M059J (cell line): ENCODE measurements around the genes RNF44 and HK3.

- RAMPAGE, long total RNA: no peak
Measured at GRCh38 chr5:175690939-175691545, 33.2 kb downstream of the HRH2 start.

DNA sequence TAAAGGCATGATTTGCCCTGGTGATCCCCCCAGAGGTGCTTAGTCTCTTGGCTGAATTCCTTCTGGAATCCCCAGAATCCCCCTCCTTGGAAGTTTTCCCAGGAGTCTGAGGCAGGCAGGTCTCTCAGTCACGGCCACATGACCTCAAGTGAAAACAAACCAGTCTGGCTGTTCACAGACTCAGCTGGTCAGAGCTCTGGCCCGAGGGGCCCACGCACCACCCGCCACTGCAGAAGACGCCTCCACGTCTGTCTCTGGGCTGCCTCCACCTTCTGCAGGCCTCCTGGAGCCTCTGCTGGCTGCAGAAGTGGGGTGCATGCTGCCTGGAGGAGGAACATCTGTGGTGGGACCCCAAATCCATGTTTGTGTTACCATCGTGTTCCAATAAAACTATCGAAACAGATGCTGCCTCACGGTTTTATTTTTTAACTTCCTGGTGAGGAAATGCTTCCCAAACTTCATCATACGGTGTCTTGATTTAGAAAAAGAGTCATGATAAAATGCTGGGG is 52.5 kb downstream of the HRH2 start:
- RAMPAGE, long total RNA: no peak

DNA sequence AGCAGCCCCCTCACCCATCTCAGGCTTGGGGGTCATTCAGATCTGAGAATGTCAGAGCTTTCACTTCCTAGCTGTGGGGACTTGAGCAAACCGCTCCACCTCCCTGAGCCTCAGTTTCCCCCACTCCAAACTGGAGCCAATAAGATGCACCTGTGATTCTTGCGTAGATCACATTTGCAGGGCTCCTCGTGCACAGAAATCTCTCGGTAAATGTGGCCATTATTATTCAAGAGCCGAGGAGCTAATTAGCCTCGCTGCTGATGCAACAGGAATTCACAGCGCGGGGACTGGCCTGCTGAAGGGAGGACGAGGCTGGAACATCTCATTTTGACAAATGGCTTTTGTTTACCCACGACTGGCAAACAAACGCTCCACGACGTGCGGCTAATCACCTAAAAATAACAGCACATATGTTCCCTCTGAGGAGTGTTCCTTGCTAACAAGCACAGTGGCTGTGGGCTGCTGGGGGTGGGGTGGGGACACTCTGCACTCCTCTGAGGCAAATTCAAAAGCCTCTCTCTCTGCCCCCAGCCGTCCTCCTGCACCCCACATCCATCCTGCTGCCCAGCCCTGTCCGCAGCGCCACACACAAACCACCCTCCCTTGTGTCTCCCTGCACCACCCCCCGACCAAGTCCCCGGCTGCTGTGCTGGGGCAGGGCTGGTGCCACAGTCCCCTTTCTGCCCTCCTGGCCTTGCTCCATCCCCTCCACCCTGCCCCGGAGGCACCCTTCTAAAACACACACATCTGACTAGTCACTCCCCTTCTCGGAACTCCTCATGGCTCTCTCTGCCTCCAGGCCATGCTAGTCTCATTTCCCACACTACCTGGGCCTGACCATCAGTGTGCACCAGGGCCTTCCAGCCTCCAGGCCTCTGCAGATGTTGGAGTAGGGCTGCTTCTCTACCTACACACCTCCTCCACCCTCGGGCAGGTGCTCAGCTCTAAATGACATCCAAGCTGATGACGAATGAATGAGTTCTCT is 36.9 kb downstream of the CPLX2 start:
- RAMPAGE, long total RNA: no peak

DNA sequence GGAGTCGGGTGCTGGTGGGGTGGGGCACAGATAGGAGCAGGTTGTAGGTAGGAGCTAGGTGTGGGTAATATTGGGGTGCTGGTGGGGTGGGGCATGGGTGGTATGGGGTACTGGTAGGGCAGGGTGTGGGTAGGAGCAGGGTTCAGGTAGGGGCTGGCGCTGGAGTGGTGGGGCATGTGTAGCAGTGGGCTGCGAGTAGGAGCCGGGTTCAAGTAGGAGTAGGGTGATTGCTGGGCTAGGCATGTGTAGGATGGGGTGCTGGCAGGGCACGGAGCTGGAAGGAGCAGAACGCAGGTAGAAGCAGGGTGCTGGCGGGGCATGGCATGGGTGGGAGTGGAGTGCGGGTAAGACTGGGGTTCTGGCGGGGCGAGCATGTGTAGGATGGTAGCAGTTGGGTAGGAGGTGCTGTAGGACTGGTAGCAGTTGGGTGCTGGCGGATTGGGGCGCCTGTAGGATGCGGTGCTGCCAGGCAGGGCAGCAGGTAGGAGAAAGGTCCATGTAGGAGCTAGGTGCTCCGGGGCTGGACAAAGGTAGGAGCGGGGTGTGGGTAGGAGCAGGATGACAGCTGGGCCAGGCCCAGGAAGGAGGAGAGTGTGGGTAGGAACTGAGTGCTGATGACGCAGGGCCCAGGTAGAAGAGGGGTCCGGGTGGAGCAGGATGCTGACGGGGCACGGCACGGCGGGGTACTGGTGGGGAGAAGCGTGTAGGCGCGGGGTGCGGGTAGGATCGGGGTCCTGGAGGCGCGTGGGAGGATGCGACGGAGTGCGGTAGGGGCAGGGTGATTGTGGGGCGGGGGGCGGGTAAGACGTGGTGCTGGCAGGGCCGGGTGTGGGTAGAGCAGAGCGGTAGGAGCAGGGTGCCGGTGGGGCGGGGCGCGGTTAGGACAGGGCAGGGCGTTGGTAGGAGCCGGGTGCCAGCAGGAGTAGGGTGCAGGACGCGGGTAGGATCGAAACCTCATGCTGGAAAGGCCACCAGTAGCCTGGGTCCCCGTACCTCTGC is 105.4 kb upstream of the SIMC1 start:
- RAMPAGE, long total RNA: no peak

- RAMPAGE, long total RNA: no peak
Measured at GRCh38 chr5:176180620-176181259, 57.5 kb upstream of the SIMC1 start.

GRCh38 chr5:176534544-176535272 is 2.5 kb downstream of the RNF44 start:
- RAMPAGE, long total RNA: no peak

- RAMPAGE, long total RNA: no peak
Measured at GRCh38 chr5:176536815-176537673, at the start of gene RNF44. Gene RNF44 (minus strand): TSS chr5:176537402.

GRCh38 chr5:176549705-176550384 is 703 bp downstream of the CDHR2 start:
- RAMPAGE, long total RNA: no peak

GRCh38 chr5:176596266-176597591 is 13.2 kb downstream of the GPRIN1 start:
- RAMPAGE, long total RNA: no peak

DNA sequence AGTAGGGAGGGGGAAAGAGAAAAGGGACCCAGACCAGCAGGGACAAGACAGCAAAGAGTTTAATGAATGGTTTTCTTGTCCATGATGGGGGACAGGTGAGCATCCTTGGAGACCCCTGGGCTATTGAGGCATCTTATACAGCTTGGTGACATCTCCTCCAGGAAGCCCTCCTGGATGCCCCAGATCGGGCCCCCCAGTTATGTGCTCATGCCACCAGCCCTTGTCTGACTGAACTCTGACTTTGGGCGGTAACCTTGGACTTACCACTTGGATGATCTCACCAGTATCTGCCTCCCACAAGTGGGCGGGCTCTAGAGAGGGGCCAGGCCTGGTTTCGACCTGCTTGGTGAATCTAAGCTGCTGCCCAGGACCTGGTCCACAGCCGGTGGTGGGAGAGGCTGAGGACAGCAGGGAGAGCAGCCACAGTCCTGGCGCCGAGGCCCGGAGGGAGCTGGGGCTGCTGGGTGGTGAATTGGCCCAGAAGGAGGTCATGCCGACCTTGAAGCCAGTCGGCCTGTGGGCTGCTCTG is 36.1 kb downstream of the UNC5A start:
- RAMPAGE, long total RNA: no peak

DNA sequence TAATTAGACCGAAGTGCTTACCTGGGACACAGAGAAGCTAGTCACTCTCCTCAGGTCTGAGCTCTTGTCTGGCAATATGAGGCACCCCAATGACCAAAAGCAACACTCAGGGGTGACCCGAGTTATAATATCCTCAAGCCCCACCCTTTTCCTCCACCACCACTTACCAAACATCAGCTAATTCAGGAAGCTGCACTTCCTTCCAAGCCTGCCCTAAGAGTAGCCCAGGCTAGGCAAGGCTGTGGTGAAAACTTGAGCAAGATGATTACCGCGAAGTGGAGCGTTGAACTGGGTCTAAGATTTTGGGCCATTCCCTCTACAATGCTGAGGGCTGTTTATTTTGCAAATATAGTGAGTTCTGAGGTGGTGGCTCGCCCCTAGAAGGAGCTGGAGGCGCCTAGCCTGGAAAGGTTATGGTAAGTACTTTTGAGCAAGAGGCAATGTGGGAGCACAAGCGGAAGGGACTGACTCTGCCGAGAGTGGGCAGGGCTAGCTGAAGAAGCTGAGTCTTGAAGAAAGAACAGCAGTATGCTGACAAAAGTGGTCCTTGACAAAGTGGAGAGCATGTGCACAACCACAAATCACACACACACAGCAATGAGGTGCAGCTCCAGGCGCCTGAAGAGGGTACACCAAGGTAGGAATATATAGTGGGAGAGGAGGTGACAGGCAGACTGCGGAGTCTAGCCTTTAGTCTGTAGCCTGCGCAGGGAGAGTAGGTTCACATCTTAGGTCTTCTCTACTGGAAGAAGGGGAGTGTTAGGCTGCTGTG is at the start of gene HK3:
Gene HK3 (minus strand): TSS at position 101 of the 772 bp plus-strand sequence.
- RAMPAGE, long total RNA: no peak

GRCh38 chr5:177087681-177088061 is 956 bp downstream of the FGFR4 start:
- RAMPAGE, long total RNA: no peak

- RAMPAGE, long total RNA: no peak
Measured at GRCh38 chr5:177209520-177210012, 76.0 kb downstream of the NSD1 start.

- RAMPAGE, long total RNA: no peak
Measured at GRCh38 chr5:177301765-177302324, 1.7 kb downstream of the RAB24 start.

GRCh38 chr5:177338978-177339913 is 12.2 kb downstream of the LMAN2 start:
- RAMPAGE, long total RNA: no peak

DNA sequence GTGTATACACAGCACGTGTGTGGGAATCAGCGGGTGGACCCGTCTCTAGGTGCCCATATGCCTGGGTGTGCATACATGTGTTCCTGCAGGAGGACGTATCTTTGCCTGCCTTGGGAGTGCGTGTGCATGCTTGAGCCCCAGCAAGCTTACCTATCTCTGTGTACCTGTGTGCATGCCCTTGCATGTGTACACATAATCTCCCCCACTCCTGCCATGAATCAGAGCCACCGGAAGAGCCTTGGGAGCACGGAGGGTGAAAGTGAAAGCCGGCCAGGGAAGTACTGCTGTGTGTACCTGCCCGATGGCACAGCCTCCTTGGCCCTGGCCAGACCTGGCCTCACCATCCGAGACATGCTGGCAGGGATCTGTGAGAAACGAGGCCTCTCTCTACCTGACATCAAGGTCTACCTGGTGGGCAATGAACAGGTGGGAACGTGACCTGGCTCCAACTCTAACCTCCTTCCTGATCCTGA is 10.8 kb downstream of the RGS14 start:
- RAMPAGE, long total RNA: no peak

GRCh38 chr5:177437929-177439278 is 8.2 kb upstream of the PRR7 start:
- RAMPAGE, long total RNA: no peak

- RAMPAGE, long total RNA: no peak
Measured at GRCh38 chr5:177447488-177448371, 1.1 kb downstream of the PRR7 start.

DNA sequence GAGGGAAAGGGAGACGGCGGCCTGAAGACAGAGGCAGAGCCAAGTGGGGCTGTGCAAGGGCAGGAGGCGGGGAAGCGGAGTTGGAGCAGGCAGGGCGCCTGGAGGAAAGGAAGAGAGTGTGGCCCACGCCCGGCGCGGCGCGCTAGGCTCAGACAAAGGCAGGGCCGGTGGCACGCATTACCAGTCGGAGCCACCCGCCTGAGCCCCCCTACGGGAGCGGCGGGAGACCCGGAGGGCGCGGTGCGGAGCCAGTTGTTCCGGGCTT is 7.4 kb downstream of the PRR7 start:
- RAMPAGE, long total RNA: no peak

DNA sequence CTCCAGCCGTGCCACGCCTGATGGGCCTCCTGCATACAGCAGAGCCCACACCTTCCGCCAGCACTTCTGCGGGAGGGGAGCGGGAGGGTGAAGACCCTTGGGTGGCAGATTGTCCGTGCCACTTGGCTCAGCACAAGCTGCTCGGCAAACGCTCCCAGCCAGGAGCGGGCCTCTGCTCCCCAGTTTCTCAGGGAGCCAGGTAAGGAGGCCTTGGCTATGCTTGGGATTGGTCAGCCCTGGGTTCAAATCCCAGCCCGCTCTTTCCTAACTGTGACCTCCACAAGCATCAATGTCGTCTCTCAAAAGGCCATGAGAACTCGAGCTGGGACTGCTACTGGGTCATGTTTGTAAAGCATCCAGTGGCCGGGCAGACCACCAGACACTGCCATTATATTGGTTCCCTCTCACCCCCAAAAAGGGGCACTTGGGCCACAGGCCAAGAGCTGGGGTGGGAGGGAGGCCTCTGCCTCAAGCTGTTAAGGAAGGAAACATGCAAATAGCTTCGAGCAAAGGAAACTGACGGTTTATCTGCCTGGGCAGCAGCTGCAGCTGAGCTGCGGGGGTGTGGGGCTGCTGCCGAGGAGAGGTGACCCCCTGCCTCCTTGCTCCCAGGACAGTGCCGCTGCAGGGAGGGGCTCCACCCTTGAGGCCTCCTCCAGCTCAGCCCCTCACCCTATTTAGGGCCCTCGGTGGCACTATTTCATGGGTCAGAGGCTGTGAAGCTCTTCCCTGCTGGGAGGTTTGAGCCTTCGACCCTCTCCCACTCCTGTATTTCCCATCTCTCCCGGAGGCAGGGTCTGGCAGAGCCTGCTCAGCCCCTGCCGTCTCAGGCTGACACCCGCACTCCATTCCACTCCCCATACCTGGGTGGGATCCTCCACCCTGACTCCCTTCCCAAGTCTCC is 897 bp downstream of the DOK3 start:
- RAMPAGE, long total RNA: no peak